LHCN-M2 (cell line): ENCODE results near the genes FZD7, ABI2 and EEF1B2.

DNA sequence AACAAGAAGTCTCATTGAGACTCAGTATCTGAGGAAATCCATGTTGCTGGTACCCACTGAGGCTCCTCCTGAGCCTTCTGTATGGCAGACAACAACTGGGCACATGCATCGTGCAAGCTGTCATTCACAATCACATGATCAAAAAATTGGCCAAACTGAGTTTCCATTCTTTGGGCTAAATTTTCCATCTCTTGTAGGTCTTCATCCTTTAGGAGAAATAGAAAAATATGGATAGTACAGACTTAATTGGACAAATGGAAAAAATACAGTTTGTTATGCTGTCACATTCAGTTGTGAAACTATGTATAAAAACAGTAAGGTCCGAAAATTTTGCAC lies 1.9 kb upstream of the TMEM237 start:
- RAMPAGE, long total RNA, result no peak

GRCh38 chr2:201765789-201766164 lies 15.0 kb downstream of the ALS2 start:
- RAMPAGE, long total RNA, result no peak

DNA sequence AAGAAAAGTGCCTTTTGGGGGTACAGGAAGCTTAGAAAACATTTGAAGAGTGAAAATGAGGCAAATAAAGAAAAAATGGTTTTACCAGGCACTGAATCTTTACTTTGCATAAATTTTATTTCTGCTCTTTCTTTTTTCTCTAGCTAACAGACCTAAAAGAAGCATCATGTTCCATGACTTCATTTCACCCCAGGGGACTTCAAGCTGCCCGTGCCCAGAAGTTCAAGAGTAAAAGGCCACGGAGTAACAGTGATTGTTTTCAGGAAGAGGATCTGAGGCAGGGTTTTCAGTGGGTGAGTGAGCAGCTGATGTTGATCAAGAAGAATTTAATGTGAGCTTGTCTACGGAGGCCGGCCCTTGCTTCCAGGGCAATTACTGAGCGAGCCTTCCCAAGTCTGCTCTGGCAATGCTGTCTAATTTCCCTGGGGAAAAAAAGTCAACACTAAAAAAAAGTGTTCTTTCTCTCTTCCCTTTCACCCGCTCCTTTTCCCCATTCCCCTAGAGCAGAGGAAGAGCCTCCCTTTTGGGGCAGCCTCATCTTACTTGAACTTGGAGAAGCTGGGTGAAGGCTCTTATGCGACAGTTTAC lies 1.1 kb downstream of the CDK15 start:
- RAMPAGE, long total RNA, result no peak

DNA sequence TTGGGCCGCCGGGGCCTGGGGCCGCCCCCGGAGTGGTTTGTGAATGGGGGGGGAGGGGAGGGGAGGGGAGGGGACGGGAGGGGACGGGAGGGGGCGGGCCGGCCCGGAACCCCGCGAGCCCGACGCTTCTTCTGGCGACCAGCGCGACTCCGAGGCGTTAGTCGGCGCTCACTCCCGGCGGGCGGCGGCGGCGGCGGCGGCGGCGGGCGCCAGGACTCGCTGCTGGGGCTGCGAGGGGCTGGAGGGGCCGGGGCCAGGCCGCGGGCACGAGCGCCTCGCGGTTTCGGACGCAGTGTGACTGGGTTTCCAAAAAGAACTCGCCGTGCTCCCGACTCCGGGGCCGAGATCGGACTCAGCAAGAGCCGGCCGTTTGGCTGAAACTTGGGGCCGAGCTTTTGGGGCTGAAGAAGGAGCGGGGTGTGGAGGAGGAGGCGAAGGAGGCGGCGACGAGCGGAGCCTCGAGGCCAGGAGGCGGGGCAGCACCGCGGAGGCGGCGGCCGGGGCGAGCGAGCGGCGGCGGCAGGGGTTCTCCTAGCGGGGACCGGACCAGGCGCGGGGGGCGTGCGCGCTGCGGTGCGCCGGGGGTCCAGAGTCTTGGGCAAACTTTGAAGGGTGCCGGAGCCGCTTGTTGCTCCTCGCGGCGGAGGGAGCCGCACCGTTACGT lies at the start of gene FZD7:
TSS of gene FZD7 (plus strand) at position 157 of the 664 bp plus-strand sequence.
- RAMPAGE, long total RNA, result no peak

- RAMPAGE, long total RNA, result no peak
Observed at GRCh38 chr2:202295412-202296198, 30.0 kb downstream of the NOP58 start.

GRCh38 chr2:202300003-202300481 lies 34.5 kb downstream of the NOP58 start:
- RAMPAGE, long total RNA, result no peak

DNA sequence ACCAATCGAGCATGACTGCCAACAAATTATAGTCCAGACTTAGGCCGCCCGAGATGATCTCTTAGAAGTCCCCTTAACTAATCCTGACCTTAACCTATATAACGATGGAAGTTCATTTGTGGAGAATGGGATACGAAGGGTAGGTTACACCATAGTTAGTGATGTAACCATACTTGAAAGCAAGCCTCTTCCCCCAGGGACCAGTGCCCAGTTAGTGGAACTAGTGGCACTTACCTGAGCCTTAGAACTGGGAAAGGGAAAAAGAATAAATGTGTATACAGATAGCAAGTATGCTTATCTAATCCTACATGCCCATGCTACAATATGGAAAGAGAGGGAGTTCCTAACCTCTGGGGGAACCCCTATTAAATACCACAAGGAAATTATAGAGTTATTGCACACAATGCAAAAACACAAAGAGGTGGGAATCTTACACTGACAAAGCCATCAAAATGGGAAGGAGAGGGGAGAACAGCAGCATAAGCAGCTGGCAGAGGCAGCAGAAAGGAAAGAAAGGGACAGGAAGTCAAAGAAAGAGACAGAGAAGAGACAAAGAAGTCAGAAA lies 125.8 kb downstream of the BMPR2 start:
- RAMPAGE, long total RNA, result no peak

DNA sequence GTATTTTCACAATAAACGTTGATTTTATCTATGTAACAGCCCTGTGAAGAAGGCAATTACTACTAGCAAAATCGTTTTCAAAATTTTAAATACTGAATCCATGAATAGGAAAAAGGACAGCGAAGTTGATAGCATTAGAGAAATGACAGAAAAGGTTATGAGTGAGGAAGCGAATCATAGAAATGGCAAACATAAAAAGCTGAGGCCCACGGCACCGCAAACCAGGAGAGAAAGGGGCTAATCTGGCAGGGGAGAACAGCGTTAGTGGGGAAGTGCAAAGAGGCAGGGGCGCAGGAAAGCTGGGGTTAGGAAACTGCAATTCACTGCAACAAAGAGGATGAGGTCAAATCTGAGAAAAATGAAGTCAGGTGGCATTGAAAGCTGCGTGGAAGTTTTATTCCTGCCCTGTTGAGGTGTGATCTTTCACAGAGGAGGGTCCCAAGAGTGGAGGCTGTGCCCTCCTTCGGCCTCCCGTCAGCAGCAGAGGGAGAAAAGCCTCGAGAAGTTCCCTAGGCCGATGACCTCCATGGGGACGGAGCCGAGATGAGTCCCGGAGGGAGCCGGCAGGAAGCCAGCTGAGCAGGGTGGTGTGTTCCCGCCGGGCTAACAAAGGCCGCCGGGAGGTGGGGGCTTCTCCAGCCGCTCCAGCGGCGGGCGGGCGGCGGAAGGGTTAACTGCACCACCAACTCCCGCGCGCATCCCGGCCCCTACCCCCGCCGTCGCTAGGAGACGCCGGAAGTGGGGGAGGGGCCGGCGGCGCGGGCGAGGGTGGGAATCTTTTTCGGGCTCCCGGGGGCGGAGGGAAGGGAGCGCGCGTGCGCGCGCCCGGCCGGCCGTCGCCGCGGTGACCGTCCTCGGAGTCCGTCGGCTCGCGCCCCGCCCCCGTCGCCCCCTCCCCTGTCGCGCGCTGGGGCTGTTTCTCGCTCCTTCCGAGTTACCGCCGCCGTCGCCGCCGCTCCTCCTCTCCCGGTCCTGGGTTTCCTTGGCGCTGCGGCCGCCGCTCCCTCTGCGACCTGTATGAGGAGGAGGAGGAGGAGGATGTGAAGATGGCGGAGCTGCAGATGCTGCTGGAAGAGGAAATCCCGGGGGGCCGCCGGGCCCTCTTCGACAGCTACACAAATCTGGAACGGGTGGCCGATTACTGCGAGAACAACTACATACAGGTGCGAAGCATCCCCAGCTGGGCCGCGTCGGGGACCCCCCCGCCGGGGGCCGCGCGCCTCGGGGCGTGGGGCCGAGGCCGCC lies at the start of gene ABI2:
TSS of gene ABI2 (plus strand) at position 926 of the 1,245 bp plus-strand sequence.
- RAMPAGE, long total RNA, result no peak

DNA sequence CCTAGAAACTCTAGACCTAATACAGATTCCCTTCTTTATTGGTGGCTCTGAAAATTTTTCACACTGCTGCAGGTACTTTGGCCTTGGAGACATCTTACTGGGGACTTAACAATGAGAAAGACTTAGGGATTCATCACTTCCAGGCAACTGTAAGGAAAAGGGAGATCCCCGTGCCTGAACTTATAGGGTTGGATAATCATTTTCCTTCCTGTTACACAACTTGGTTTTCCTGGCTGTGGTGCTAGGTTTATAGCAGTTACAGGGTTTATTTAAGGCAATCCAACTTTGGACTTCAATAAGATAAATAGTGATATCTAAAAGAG lies 70.1 kb upstream of the RAPH1 start:
- RAMPAGE, long total RNA, result no peak

GRCh38 chr2:203636911-203637284 lies 69.5 kb upstream of the CD28 start:
- RAMPAGE, long total RNA, result no peak

DNA sequence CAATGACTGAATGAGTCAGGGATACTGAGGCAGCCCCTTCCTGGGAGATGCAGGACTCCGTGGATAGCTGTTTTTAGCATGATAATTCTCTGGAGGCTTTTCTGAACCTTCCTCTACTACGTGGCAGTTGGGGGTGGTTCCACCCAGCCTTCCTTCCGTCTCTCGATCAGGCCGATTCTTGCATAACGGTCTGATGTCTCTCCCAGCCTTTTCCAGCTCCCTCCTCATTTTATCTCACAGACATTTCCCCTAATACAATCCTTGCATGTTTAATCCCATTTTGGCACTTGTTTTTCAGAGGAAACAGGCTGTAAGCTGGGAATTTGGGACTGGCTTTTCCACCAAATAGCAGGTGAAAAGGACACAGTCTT lies 21.1 kb upstream of the CTLA4 start:
- RAMPAGE, long total RNA, result no peak

DNA sequence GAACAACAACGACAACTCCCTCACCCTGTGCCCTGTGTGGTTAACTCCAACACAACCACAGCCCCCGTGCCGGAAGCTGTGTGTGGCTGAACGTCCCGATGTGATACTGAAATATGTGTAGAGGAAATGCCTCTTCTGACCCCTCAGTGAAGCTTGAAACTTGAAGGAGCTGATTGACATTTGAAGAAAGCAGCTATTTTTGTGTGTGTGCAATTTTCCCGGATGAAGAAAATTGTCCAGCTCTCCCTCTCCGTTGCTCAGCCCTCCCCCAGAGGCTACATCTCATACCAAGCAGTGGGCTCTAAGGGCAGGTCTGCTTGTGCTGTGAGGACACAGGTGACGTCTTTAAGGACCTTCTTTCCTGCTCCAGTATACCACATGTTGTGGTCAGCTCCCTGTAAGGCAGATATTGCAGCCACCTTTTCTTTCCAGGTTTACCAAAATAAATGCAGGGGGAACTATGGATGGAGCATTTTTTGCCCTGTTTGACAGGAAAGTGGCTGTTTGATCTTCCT lies 173.9 kb downstream of the ICOS start:
- RAMPAGE, long total RNA, result no peak

DNA sequence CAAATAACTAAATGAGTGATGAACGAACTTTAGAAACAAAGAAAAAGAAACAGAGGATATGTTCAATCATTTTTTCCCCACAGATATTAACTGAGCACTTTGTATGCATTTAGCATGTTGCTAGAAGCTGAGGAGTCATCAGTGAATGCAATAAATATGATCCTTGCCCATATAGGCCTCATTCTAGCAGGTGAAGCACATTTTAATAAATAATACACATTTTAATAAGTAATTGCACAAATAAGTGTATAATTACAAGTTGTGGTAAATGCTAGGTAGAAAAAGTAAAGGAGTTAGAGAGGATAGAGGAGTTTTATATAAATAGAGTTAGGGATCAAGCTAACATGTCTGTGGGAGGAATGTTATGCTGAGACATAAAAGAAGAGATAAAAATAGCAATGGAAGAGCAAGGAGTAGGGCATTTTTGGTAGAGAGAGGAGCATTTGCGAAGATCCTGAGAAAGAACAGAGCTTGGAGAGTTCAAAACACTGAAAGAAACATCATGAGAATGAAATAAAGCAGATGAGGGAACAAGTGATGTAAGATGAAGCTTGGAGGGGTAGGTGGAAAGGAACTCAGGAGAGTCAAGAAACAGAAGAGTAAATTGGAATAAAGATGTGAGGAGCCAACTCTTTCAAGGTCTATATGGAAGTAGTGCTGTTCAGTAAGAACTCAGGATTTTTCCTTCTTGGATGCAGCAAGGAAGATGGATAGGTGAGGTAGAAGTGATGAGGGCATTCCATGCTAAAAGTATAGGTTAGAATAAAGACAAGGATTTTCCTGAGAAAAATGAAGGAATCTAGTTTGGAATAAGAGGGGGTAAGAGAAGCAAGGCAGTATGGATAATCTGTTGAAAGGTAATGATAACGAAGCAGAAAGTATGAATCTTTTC lies 308.6 kb downstream of the PARD3B start:
- RAMPAGE, long total RNA, result no peak

GRCh38 chr2:205444098-205444831 lies 238.0 kb upstream of the NRP2 start:
- RAMPAGE, long total RNA, result no peak

GRCh38 chr2:205616431-205616793 lies 65.9 kb upstream of the NRP2 start:
- RAMPAGE, long total RNA, result no peak

DNA sequence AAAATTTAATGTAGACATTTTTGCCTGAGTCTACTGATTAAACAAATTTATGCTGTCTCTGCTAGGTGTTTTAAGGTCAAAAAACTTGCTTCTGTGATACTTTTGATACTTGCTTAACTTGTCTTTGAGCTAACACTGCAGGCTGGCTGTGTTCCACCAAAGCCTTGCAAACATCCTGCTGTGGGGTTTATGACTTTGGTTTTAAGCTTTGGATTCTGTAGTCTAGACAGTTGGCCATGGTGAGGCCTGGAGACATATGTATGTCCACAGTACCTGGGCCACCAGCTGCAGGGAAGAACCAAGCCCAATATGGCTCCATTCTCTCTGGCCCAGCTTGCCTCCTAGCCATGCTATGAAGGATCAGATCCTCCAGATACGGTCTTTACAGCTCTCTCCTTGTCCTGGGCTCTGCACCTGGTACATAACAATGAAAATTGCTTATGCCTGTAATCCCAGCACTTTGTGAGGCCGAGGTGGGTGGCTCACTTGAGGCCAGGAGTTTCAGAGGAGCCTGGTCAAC lies 113.8 kb downstream of the INO80D start:
- RAMPAGE, long total RNA, result no peak

- RAMPAGE, long total RNA, result start-site peak on the plus strand at chr2:206159591-206159681, 384 reads; start-site peak on the plus strand at chr2:206159890-206159939, 535 reads
Observed at GRCh38 chr2:206159239-206160348, at the start of gene EEF1B2. Gene EEF1B2, plus strand, starts transcription at chr2:206159895.

DNA sequence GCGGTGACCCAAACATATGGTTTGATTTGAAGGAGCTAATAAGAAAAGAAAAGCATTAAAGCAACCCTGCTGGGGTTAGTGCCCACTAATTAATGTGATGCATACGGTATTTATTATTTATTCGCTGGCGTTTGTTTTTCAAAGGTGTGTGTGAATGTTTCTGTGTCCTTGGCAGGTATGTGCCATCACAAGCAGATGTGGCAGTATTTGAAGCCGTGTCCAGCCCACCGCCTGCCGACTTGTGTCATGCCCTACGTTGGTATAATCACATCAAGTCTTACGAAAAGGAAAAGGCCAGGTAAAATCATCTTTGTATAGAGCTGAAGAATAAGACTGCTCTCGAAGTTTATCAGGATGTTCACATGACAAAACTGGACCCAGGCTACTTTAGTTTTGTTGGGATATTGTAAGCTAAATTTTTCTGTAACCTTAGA lies 735 bp downstream of the EEF1B2 start:
- RAMPAGE, long total RNA, result no peak

- RAMPAGE, long total RNA, result no peak
Observed at GRCh38 chr2:206212862-206213157, 361 bp downstream of the CMKLR2 start.

GRCh38 chr2:206275450-206276272 lies 1.2 kb downstream of the ZDBF2 start:
- RAMPAGE, long total RNA, result no peak